ENCODE measurements around the gene ARHGEF19.

DNA sequence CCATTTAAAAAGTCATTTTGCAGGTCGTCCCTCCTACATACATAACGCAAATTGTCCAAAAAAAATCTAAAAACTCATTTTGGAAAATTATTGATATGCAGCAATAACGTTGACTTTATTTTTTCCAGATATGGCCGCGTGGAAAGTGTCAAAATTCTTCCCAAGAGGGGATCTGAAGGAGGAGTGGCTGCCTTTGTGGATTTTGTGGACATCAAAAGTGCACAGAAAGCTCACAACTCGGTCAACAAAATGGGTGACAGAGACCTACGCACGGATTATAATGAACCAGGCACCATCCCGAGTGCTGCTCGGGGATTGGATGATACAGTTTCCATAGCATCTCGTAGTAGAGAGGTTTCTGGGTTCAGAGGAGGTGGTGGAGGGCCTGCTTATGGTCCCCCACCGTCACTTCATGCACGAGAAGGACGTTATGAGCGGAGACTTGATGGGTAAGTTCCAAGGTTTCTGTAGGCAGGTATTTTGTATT, 25.2 kb downstream of the SPEN start:
- PRO-cap = no peak
- RAMPAGE, long total RNA = no peak

DNA sequence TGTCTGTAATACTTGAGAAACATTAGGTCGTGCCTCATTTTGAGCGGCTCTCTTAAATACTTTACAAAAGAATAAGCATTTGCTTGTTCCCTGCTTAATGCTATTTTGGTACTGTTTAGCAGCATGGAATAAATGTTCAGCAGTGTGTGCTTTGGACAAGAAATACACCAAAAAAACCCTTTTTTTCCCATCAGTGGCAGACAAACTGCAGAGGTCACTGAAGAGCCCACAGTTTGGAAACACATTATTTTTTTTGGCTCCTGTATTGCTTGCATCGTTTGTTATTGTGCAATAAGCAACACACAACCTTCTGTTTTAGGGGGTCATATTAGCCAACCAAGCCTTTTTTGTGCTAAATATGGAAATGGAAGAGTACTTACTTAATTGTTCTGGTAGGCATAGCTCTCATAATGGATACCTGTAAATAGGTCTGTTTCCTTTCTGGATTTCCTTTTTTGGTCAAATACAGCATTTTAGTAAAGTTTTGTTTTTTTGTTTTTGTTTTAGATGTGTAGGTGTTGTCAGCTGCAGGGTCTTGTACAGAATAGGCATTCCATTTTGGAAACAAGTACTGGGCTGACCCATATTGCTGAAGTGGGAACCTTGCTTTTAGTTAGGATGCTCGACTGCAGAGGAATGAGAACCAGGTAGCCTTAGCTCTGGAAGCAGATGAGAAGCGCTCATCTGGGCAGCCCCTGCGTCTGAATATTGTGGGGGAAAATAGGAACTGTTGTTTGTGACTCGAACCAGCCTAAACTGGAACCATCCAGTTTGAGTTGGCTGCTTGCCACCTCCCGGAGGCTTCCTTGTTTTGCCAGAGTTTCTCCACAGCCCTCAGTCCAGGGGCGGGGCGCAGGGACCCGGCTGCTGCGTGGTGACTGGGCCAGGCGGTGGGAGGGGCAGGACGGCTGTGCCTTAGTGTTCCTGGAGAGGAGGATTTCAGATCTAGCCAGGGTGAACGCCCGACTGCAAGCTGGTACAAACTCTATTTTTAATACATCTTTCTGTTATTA, 38.4 kb downstream of the SPEN start:
- PRO-cap = bidirectional peak, plus-strand start at position 942 of the sequence, minus-strand start at position 707 of the sequence
- RAMPAGE, long total RNA = no peak

DNA sequence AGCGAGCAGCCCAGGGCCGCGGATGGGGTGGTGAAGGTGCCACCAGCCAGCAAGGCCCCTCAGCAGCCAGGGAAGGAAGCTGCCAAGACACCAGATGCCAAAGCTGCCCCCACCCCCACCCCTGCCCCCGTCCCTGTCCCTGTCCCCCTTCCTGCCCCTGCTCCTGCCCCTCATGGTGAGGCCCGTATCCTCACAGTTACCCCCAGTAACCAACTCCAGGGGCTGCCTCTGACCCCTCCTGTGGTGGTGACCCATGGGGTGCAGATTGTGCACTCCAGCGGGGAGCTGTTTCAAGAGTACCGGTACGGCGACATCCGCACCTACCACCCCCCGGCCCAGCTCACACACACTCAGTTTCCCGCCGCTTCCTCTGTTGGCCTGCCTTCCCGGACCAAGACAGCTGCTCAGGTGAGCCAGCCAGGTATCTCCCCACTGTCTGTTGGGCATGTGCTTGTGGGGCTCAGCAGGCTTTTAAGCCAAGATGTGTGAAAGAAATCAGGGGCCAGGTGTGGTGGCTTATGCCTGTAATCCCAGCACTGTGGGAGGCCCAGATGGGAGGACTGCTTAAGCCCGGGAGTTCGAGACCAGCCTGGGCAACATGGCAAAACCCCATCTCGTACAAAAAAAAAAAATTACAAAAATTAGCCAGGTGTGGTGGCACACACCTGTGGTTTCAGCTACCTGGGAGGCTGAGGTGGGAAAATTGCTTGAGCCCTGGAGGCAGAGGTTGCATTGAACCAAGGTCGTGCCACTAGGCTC, 39.9 kb downstream of the ZBTB17 start:
- PRO-cap = no peak
- RAMPAGE, long total RNA = no peak

DNA sequence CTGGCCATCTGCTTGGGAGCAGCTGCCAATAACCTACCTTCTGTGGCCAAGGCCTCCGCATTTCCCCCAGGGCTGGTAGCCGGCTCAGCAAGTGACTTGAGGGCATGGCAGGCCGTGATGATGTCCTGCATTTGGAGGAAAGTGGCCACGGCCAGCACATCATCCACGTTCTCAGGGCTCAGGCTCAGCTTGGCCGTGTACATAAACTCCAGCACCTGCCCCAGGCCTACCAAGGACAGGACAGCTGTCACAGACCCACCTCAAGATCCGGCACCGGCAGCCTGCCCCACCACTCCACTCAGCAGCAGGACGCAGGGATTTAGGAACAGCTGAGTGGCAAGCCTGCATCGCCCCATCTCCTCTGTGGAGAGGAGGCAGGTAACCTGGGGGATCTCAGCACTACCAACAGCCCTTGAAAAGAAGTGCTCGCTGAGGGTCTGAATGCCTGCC, 29.0 kb downstream of the ZBTB17 start:
- PRO-cap = no peak
- RAMPAGE, long total RNA = no peak

DNA sequence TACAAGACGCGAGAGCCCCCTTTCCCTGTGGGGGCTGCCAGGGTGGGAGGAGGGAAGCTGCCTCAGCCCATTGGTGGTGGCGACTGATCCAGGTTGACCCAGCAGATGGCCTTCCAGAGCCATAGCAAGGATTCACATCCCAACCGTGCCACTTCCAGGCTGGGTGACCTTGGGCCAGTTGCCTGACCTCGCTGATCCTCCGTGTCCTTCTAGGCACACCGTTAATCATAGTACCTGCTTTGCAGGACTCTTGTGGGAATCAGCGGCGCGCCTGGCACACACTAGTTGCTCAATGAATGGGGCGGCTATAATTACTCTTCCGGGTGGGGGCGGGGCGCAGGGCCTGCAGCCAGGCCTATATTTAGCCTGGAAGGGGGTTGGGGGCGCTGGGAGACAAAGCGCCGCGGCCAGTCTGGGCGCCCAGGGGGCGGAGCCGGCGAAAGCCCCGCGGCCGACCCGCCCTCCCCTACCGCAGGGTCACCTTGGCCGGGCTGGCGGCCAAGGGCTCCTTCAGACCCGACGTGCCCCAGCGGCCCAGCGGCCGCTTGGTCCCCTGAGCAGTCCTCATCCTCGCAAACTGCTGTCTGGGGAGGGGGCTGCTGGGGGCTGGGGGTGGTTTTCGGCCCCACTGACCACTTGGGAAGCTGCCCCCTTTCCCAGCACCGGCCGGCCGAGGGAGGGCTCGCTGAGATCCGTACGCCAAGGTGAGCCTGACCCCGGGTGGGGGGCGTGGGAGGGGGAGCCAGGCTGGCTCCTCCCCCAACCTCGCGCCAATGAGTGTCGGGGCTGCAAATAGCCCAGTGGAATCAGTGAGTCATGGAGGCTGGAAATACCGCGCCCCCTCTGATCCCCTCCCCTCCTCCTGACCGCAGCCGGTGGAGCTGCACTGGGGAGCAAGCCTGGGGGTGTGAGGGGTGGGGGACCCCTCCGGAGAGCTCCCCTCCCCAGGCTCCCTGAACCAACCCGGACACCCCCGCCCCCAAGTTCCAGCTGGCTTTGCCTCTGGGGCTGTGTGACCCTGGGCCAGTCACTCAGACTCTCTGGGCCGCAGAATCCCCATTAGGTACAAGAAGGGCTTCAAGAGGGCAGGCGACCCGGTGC, 4.9 kb downstream of the HSPB7 start:
- PRO-cap = bidirectional peak, plus-strand start at position 513 of the sequence, minus-strand start at position 283 of the sequence; bidirectional peak, plus-strand start at position 800 of the sequence, minus-strand start at position 693 of the sequence
- RAMPAGE, long total RNA = no peak

DNA sequence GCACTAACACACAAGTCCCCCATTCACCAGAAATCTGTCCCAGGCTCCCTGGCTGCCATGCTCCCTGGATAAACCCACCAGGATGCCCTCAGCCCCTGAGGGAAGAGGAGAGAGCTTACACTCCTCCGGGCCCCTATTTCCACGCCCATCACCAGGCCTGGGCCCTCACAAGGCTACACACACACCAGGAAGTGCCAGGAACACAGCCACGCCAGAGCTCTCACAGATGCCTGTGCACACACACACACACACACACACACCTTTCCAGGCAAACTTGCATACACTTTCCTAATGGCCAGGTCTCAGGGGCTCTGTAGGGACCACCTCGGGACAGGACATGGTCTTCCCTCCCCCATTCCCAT, 9.6 kb upstream of the EPHA2 start:
- PRO-cap = no peak
- RAMPAGE, long total RNA = no peak

GRCh38 chr1:16180332-16180830, 24.5 kb upstream of the EPHA2 start:
- PRO-cap = no peak
- RAMPAGE, long total RNA = no peak

- PRO-cap = bidirectional peak, plus-strand start at chr1:16207769, minus-strand start at chr1:16207641
- RAMPAGE, long total RNA = no peak
Measured at GRCh38 chr1:16207375-16208058, 4.9 kb downstream of the ARHGEF19 start.

DNA sequence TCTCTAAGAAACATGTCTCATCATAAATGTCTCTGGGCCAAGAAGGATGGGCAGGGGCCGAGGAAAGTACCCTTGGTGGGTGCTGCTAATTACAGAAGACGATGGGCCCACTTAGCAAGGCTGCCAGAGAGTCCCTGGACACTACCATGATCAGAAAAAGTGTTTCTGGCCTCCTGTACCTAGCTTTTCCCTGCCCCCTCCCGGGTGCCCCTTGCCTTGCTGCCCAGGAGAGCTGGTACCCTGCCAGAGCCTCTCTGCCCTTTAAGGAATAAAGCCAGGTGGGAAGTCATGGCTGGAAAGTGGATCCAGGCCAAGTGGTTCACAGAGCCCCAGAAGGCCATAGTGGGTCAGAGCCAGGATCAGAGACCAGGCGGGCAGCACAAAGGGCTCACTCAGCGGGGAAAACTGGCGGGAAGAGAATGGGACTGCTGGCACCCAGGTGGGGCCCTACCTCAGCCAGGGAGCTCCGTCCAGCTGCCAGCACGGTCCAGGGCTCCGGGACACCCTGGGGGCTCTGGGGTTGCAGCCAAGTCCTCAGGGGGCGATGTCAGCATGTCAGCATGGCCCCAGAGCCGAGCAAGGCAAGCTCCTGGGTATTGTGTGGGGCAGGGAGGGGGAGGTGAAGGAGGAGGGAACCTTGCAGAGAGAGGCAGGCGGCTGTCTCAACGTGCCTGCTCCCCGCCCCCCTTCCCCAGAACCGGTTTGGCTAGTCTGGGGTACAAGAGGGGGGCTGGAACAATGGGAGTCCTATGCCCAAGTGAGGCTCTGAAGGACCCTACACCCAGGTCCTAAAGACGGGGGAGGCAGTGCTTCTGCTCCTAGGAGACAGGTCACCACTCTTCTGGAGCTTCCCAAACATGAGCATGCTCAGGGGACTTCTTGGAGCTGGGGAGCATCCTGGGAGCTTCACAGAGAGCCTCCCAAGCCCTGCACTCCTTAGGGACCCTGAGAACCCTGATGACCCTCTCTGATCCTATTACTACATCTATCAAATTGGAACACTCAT, at the start of gene ARHGEF19:
TSS of gene ARHGEF19 (minus strand) at position 602 of the 1,006 bp plus-strand sequence.
- PRO-cap = bidirectional peak, plus-strand start at position 340 of the sequence, minus-strand start at position 161 of the sequence; bidirectional peak, plus-strand start at position 719 of the sequence, minus-strand start at position 602 of the sequence
- RAMPAGE, long total RNA = start-site peak on the minus strand centred at position 581 of the sequence, 54 bp wide, 108 and 76 reads in 2 replicates

DNA sequence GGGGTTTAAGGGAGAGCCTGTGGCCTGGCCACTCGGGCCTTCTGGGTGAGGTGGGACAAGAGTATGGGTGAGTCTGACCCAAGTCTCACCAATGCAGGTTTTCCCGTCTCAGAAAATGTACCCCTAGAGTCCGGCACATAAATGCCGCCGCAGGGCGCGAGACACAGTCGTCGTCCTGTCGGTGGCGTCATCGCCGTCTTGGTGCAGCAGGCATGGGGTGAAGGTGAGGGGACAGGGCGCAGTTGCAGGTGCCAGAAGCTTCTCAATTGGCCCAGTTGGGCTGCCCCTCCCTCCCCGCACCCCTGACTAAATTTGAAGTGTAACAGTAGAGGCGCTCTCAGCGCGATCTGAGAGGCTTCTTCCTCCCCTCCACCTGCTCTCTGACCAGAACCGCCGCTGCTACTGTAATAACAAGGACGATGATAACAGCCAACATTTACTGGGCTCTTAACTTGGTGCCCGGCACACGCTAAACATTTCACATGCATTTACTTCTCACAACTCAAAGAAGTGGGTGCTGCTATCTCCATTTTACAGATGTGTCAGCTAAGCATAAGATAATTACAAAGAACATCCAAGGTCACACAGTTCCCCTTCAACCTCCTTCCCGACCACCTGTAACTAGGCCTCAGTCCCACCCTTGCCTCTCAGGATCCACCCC, 8.6 kb downstream of the CPLANE2 start:
- PRO-cap = unidirectional peak, plus-strand start at position 387 of the sequence
- RAMPAGE, long total RNA = no peak

DNA sequence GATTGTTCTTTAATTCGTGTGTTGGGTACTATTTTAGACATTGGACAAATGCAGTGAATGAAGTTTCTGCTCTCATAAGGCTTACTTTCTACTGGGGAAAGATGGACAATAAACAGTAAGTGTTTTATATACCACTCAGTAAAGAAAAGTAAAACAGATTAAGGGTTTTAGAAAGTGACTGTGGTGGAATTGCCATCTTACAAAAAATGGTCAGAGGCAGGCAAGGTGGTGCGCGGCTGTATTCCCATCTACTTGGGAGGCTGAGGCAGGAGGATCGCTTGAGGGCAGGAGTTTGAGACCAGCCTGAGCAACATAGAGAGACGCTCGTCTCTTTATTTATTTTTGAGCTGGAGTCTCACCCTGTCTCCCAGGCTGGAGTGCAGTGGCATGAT, 12.9 kb downstream of the SZRD1 start:
- PRO-cap = no peak
- RAMPAGE, long total RNA = no peak

DNA sequence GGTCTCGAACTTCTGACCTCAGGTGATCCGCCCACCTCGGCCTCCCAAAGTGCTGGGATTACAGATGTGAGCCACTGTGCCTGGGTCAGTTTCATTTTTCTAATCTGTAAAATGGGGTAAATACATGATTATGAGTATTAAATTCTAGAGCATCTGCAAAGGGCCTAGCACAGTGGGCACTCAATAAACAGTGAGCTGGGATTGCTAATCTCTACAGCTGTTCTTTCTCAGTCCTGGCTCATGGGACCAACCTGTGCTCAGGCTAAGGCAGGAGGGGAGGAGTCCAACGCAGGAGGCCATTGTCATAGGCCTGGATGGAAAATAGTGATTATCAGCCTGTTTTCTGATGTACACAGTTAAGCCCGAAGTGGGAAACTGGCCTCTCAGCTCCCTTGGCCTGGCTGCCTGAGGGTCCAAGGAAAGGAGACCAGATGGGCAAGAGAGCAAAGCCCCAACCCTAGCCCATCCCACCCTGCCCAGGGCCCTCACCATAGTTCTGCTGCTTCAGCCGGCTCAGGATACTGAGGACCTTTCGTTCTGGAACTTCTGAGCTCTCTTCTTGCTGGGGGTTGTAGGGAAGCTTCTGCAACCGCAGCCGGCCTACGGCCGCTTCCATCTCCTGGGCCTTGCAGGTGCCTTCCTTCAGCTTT, 33.3 kb downstream of the SZRD1 start:
- PRO-cap = no peak
- RAMPAGE, long total RNA = no peak

GRCh38 chr1:16534172-16534664, 93.7 kb downstream of the NECAP2 start:
- PRO-cap = no peak
- RAMPAGE, long total RNA = no peak

DNA sequence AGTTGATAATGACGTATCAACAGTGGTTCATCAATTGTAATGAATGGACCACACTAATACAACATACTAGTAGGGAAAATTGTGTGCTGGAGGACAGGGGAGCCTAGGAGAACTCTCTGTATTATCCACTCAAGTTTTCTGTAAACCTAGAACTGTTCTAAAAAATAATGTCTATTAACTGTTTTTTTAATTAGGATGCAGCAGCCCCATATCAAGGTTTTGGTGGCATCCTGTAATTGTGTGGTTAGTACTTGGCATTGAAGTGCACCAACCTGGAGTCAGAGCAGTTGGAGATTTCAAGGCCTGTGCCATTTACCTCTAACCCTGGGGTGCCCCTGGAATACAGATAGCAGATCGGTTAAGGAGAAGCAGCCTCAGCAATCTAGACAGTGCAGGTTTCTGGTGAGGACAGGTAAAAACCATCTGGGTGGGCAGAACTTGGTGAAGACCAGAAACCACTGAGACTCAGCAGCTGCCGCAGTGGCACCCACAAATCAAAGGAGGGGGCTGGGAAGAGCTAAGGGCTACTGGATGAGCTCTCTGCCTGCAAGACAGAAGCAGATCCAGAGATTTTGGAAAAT, 166.0 kb downstream of the NECAP2 start:
- PRO-cap = no peak
- RAMPAGE, long total RNA = no peak

- PRO-cap = no peak
- RAMPAGE, long total RNA = no peak
Measured at GRCh38 chr1:16626750-16627122, 186.2 kb downstream of the NECAP2 start.

- PRO-cap = no peak
- RAMPAGE, long total RNA = no peak
Measured at GRCh38 chr1:16643932-16644468, 203.5 kb downstream of the NECAP2 start.

DNA sequence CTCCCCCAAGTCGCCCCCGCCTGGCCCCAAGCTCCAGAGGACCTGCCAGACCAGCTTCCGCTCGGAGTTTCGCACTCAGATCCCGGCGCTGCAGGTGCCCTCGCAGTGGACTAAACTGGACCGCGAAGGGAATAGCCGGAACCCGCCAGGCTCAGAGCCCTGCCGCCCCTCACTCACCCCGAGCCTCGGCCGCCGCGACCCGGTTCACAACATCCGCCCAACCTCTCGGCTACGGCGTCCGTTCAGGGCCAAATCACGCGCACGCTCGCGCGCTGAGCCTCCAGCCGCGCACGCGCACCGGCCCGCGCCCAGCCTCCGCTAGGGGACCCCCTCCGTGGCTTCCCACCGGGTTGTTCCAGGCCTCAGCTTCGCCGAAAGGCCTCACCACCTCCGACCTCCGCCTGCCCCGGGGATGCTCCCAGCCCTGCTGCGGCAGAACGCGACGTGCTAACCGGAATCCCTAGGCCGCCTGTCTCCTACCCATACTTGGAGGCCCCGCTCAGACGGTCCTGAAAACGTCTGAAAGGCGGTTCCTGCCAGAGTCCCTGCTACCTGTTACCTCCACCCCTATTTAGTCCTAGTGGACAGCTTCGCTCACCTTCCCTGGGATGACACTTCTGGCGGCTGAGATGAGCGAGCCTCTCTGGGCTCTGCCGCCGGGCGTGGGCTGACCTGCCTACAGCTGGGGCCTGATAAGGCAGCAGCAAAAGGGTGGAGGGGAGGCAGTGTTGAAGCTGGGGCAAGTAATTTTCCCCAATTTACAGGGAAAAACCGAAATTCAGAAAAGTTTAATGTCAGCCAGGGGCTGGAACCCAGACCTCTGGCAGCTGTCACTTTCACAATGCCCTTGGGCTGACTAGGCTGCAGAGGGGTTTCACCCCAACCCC, 204.2 kb downstream of the NECAP2 start:
- PRO-cap = bidirectional peak, plus-strand start at position 353 of the sequence, minus-strand start at position 193 of the sequence; bidirectional peak, plus-strand start at position 512 of the sequence, minus-strand start at position 547 of the sequence; unidirectional peak, minus-strand start at position 582 of the sequence
- RAMPAGE, long total RNA = no peak

DNA sequence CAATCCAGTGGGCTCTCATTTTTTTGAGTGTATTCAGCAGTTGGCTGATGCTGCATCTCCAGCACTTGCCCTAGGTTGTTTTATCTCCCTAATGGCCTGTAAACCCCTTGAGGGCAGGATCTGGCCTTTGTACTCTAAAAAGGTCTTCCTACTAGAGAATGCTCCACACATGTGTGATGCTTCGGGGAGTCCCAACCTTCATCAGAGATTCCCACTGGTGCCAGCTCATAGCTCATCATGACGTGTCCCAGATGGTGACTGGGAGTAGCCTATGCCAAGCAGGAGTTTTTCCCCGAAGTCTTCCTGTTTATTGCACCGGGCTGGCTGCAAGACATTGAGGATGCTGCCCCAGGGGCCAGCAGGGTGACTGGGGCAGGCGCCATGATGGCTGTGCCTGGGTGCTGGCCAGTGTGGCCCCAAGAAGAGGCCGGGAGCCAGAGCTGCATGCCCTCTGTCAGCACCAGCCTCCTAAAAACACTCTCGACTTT, 157.6 kb upstream of the CROCC start:
- PRO-cap = no peak
- RAMPAGE, long total RNA = no peak

GRCh38 chr1:16764967-16765705, 156.6 kb upstream of the CROCC start:
- PRO-cap = unidirectional peak, minus-strand start at chr1:16765535
- RAMPAGE, long total RNA = no peak

- PRO-cap = bidirectional peak, plus-strand start at chr1:16870142, minus-strand start at chr1:16869877
- RAMPAGE, long total RNA = no peak
Measured at GRCh38 chr1:16870054-16870308, 51.8 kb upstream of the CROCC start.